ENCODE measurements around the gene NR5A1.

- PRO-cap, 8 experiments: no peak in any of the 8 experiments
Observed at GRCh38 chr9:122847069-122848024, 19.0 kb upstream of the PDCL start.

DNA sequence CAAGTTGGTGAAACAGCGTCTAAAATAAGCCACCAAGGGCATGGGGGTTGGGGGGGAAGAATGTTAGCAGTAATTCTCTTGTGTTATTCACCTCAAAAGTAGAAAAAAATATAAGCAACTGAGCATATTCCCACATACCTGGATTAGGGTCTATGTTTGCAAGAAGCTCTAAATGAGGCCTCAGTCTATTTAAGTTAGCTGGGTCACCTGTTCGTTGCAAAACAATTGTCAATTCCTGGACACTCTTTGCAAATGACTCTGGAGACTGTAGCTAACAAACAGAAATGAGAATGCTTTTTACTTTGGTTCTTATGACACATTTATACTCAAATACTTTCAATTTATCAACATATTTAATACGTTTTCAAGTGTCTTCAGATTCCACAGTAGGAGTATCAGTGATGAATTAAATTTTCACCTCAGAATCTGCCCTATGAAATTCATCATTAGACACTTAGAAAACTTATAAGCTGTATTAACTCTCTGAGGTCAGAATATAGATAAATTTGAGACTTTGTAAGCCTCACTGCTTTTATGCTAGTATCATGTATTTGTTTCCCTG lies 25.2 kb downstream of the RC3H2 start:
- PRO-cap, 8 experiments: peak in 1 of 8 experiments; most common minus-strand start position 452 of the sequence (in 1)

GRCh38 chr9:122904415-122904746 lies 778 bp downstream of the RC3H2 start:
- PRO-cap, 8 experiments: peak in 6 of 8 experiments; most common plus-strand start chr9:122904677 (in 6); most common minus-strand start chr9:122904699 (in 2)

DNA sequence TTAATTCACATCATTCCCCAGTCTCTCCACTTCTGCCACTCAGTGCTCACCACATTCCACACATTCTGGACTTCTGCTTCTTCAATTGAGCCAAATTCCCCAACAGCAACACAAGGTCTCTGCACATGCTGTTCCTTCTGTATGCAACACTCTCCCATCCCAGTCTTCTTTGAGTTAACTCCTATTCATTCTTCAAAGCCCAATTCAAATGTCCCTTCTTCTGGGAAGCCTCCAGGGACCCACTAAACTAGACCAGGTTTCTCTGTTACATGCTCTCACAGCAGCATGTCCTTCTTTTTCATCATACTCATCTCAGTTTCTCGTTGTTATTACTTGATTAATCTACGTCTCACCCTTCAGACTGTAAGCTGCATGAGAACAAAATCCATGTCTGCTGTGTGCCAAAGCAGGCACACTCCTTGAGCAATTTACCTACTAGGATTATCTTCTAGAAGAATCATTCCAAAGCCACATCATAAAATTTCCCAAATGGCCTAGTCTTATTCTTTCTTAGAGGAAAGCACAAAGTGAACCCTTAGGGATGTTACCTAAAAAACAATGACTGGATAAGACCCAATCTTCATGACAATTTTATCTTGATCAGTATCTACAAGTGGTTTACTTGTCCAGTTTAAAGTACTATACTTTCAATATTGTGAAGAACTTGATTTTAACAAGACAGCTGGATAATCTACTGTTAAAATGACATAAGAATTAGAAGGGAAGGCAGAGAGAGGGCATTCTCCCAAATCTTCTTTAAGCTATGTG lies 98.1 kb downstream of the GPR21 start:
- PRO-cap, 8 experiments: no peak in any of the 8 experiments

GRCh38 chr9:123282297-123283170 lies 14.1 kb upstream of the STRBP start:
- PRO-cap, 8 experiments: no peak in any of the 8 experiments

GRCh38 chr9:123335652-123335903 lies 20.4 kb upstream of the CRB2 start:
- PRO-cap, 8 experiments: no peak in any of the 8 experiments

DNA sequence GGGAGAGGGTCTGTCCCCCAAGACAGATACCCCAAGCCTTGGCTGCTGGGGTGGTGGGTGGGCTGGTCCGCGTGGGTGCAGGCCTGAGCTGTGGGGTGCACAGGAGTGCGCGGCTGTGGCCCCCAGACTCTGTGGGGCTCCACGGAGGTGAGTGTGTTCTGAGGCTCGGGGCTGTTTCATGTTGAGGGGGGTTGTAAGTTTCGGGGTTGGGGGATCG lies 296 bp downstream of the CRB2 start:
- PRO-cap, 8 experiments: no peak in any of the 8 experiments

DNA sequence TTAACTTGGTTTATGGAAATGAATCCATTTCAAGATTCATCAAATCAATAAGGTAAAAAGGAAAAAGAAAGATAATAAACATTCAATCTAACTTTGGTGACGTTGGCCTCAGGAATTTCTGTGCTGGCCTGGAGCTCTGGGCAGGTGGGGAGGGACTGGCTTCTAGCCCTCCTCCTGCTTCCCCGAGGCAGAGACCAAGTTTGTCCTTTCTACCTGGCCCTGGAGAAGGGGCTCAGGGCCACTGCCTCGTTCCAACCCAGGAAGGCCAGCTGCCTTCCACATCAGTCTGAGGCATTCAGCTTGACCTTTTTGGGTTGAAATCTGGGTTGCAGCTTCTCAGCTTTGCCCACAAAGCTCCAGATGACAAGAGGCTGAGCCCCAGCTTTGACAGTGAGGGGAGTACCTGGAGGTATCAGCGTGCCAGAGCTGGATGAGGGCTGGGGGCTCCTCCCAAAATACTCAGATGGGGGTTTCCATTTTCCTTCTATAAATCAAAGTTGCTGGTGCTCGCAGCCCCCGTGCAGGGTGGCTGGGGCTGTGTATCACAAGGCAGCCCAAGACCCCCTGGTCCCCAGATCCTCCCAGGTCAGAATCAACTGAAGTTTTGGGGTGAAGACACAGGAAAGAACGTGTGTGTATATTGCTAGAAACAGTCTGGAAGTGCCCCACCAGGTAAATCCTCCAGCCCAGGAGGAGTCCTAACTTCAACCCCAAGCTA lies 24.4 kb downstream of the CRB2 start:
- PRO-cap, 8 experiments: no peak in any of the 8 experiments

DNA sequence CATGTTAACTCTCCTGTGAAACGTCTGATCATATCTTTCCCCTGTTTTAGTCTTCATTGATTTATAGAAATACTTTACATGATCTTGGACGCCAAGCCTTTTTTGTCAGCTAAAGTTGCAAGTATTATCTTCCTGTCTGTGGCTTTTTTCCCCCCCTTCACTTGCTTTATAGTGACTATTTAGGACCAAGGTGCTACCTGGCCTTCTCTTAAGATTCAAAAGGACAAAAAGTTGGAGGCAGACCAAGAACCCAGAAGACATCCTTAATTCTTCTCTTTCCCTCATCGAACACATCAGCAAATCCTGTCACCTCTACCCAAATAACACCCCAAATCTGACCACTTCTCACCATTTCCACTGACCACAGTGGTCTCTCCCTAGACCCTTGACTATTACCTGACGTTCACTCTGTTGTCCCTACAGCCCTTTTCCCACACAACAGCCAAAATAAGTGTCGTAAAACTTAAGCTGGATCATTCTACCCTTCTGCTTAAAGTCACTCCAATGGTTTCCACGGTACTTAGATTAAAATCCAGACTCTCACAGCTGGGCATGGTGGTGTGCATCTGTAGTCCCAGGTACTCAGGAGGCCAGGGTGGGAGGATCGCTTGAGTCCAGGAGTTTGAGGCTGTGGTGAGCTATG lies 178.9 kb downstream of the CRB2 start:
- PRO-cap, 8 experiments: no peak in any of the 8 experiments

DNA sequence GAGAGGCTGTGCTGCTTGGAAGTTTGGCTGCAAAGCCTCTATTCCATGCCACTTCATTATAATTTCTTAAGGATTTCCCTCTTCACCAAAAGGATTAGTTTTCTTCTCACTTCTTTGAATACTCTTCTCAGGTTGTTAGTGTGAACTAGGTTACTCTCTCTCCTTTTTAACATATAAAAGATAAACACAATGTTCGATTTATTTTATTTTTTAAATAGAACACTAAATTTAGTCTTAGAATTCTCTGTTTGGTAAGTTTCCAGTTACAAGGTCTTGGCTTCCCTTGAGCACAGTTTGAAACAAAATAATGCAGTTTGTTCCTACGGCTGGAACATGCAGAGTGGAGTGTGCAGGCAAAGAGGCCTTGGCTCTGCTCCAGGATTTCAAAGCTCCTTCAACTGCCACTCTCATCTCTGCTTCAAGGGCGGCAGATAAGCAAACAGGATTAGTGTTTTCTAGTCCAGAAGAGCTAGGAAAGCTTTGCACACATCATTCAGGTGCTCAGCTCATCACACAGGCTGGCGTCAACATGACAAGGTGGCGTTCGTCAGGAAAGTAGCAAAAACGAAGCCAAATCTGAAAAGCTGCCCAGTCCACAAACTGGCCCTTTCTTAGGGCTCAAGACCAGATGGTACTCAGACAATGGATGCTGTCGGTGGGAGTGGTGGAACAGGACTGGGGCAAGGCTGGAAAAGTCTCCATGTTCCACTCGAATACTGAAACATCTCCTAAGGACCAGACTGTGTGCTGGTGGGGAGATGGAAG lies 286.6 kb downstream of the CRB2 start:
- PRO-cap, 8 experiments: no peak in any of the 8 experiments

DNA sequence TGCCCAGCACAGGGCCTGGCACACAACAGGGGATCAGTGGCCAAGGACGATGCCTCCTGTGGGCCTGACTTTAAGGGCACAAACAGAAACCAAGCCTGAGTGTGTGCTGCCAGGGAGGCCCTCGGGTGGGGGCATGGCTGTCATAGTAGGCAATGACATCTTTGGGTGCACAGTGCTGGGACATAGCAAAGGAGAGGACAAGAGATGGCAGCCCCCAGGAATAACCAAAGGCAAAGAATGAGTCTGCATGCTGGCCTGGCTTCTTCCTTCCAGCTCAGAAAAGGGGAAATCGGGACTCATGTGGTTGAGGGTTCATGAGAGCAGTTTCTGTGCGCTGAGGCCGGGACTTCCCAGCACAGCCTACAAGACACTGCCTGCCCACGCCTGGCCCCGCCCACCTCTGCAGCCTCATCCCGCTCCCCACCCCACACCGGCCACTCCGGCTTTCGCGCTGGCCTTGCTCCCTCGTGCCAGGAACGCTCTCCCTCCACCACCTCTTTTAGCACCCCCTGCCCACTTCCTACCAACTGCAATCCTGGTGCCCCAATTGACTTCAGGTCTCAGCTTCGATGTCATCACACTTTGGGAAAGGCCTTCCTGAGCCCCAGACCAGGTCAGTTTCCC lies 13.8 kb upstream of the LHX2 start:
- PRO-cap, 8 experiments: peak in 7 of 8 experiments; most common plus-strand start position 437 of the sequence (in 7)

- PRO-cap, 8 experiments: no peak in any of the 8 experiments
Observed at GRCh38 chr9:124125647-124126144, 114.1 kb downstream of the LHX2 start.

DNA sequence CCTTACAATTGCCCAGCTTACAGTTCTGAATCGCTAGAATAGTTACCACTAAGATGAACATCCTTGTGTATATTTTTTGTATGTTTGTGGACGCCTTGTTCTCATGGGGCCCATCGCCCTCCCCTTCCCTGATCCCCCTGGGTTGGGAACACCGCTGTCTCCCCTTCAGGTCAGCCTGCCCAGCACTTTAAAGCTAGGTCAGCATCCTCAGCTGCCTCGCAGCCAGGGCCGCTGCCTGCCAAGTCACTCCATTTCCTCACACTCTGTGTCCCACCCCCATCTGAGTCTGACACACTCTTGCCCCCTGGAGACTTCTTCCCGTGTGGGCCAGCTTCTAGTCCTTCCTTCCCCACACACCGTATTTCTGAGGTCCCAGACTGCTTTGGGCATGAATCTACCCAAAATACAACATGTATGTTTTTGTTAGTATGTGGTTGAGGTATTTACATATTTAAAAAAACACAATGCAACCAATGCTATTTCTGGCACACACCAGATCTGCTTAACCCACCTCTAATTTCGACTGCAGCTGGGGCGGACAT lies 120.5 kb upstream of the NEK6 start:
- PRO-cap, 8 experiments: no peak in any of the 8 experiments

DNA sequence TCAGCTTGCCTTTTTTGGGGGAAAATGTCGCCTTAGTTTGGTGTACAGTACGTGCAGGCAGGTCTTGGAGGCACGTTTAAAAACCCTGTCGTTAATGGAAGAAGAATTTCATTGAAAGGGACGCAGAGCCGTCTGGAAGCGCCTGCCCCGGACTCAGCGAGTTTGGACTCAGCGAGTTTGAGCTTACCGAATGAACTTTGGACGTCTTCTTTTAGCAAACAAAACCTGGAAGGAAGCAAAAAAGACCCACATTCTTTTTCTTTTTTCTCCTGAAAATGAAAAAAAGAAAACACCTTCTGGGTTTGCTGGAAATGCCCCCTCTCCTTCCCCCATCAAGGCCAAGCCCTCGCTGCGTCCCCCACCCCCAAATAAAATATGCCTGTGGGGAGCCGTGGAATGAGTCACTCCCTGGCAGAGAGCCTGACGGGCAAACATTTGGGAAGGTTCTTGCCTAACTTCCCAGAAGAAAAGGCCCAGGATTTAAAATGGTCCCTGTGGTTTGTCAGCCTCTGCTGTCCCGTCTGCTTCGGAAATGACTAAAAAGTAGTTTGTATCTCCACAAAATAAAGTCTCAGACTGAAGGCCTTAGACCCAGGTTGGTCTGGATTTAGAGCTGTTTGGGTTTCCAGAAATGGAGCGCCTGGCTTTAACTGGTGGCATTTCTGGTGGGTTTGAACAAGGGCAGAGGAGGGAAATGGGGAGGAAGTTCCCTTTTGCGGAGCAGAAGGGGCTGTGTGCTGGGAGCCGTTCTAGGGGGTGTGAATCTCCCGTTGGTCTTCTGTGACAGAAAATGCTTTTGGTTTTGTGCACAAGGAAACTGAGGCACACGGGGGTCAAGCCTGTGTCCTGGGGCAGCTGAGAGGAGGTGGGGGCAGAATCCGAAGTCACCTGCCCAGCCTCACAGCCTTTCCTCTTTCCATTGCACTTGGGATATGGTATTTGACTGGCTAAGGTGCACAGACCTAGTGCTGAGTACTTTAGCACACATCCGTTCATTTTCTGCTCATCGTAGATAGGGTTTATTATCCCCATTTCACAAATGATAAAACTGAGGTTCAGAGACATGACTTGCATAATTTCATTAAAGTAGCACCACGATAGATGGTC lies 1.9 kb downstream of the NEK6 start:
- PRO-cap, 8 experiments: peak in 1 of 8 experiments; most common plus-strand start position 594 of the sequence (in 1); most common minus-strand start position 533 of the sequence (in 1)

- PRO-cap, 8 experiments: no peak in any of the 8 experiments
Observed at GRCh38 chr9:124261837-124262215, 4.1 kb downstream of the NEK6 start.

GRCh38 chr9:124273395-124274231 lies 15.9 kb downstream of the NEK6 start:
- PRO-cap, 8 experiments: no peak in any of the 8 experiments

GRCh38 chr9:124409428-124410036 lies 5.7 kb downstream of the PSMB7 start:
- PRO-cap, 8 experiments: no peak in any of the 8 experiments

DNA sequence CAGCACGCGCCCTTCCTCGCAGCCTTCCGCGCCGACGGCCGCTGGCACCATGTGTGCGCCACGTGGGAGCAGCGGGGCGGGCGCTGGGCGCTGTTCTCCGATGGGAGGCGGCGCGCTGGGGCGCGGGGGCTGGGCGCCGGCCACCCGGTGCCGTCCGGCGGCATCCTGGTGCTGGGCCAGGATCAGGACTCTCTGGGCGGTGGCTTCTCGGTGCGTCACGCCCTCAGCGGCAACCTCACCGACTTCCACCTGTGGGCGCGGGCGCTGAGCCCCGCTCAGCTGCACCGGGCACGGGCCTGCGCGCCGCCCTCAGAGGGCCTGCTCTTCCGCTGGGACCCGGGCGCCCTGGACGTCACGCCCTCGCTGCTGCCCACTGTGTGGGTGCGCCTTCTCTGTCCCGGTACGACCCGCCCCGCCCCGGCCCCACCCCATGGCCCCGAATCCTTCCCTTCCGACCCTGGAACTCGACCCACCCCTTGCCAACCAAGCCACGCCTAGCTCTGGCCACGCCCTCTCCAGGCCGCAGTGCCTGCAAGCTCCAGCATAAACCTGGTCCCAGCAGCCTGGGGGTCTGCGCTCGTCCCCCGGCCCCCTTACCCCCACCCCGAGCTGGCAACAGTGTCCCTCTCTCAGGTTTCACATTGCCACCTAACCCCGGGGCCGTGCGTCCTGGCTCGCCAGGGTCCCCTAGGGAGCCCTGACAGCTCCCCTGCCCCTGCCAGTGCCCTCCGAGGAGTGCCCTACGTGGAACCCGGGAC lies 3.2 kb downstream of the ADGRD2 start:
- PRO-cap, 8 experiments: no peak in any of the 8 experiments

DNA sequence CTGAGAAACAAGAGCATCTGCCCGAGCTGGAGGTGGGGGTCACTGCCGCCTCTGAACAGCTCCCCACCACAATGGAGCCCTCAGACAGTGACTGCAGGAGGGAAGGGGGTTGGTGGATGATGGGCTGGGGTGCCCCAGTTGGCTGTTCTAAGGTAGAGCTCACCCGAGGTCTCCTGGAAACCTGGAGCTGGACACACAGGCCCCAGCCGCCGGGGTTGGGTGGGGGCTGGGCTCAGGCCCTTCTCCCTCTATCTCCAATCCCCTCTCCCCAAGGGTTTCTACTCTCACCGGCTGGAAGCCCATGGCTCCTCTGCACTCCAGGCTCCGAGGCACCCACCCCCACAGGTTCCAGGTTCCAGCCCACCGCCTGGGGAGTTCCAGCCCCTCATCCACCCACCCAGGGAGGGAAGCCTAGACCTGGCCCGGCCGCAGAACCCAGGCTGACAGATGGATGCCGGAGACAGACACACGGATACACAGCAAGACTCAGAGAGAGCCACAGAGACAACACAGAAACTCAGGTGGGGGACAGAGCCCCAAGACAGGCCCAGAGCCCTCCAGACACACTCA lies 731 bp downstream of the NR5A1 start:
- PRO-cap, 8 experiments: no peak in any of the 8 experiments

- PRO-cap, 8 experiments: no peak in any of the 8 experiments
Observed at GRCh38 chr9:124506953-124508127, at the start of gene NR5A1. NR5A1 (minus strand) TSS chr9:124507399.

Measured in peripheral blood mononuclear cell (primary cell).